Tongue (tissue), 2 donors: Measurements from ENCODE around the genes SLC6A15 and C12orf50.

GRCh38 chr12:79806988-79807409, 116.2 kb upstream of the PAWR start:
- RAMPAGE, long total RNA = no peak

DNA sequence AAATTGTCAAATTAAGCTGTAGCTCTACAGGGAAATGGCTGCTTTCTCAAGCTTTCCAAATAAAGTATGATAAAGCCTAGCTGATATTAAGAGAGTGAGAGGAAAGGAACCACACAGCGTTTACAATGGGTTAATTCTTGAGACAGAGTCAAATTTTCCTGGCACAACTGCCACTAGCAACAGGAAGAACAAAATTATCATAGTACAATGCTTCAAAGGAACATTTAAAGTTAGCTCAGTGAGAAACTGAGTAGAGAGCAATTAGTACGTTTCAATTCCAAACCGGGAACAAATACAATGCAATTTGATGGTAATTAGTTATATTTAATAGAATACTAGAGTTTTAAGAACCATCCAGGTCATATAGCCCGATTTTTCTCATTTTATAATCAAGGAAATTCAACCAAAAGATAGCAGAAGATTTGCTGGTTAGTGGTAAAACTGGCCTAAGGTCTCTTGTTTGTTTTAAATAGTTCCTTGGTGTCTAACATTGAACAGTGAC, 116.0 kb downstream of the PPP1R12A start:
- RAMPAGE, long total RNA = no peak

GRCh38 chr12:79936709-79937217, 1.9 kb upstream of the PPP1R12A start:
- RAMPAGE, long total RNA = no peak

- RAMPAGE, long total RNA = no peak
These were observed 1.1 kb downstream of the MYF6 start for GRCh38 chr12:80708436-80709126.

DNA sequence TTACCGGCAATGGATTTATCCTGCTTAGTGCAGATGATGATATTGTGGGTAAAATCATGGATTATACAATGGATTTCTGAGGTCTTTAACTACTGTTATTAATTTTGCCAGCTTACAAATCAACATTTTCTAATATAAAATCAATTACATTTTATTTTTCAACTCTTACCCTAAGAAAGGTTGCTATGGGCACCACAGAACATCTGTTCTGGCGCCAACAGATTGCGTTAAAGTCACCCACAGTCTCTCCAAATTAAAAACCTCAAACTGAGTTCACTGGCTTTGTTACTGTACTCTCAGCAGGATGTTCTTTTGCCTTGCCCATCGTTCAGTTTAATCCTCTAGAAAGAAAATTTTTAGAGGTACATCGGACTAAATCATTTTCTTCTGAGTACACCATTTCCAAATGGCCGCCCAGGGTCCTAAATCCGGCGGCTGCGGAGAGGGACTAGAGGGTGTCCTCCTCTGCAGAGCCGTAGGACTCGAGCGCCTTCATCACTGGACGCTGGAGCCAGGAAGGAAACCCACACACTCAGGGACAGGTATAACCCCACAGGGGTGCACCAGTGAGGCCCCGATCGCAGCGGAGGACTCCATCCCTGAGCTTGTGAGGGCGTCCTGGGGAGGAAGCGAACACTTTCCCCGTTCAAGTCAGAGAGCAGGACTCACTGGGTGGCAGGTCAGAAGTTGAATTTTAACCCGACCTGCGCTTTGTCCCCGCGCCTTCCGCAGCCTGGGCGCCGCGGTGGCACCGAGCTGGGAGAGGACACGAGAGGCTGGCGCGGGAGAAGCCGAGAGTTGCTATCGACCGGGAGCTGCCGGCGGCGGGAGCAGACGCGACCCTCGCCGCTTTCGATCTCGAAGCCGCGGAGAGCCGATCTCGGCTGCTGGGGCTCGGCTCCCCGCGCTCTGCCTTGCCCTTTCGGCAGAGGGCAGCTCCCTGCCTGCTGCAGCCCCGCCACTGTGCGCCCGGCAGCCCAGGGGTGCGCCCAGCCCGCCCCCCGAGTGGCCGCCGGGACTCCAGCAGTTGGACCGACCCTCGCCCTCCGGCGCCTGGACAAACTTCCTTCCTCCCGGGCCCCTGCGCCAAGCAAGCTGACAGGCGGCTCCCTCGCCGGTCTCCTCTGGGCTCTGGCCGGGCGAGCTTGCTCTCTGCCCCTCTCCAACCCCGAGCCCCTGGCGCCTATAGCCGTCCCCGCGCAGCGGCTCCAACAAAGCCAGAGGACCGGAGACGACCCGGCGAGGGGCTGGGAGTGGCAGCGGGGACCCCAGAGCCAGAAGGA, 1.2 kb downstream of the LIN7A start:
- RAMPAGE, long total RNA = no peak

- RAMPAGE, long total RNA = no peak
These were observed 743 bp downstream of the METTL25 start for GRCh38 chr12:82359051-82359493.

DNA sequence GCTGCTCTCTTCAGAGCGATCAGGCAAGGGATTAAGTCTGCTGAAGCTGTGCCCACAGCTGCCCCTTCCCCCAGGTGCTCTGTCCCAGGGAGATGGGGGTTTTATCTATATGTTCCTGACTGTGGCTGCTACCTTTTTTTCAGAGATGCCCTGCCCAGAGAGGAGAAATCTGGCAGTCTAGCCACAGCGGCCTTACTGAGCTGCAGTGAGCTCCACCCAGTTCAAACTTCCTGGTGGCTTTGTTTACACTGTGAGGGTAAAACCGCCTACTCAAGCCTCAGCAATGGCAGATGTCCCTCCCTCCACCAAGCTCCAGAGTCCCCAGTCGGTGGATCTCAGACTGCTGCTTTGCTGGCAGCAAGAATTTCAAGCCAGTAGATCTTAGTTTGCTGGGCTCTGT, 52.0 kb upstream of the TMTC2 start:
- RAMPAGE, long total RNA = no peak

- RAMPAGE, long total RNA = no peak
These were observed 463.8 kb downstream of the TMTC2 start for GRCh38 chr12:83150531-83150932.

GRCh38 chr12:84912495-84912952, at the start of gene SLC6A15:
Gene SLC6A15, minus strand, starts transcription at chr12:84912799.
- RAMPAGE, long total RNA = no peak

GRCh38 chr12:88029270-88029611, at the start of gene C12orf50:
Gene C12orf50, minus strand, starts transcription at chr12:88029401.
- RAMPAGE, long total RNA = no peak

GRCh38 chr12:88036251-88037159, 1.2 kb downstream of the C12orf29 start:
- RAMPAGE, long total RNA = no peak

DNA sequence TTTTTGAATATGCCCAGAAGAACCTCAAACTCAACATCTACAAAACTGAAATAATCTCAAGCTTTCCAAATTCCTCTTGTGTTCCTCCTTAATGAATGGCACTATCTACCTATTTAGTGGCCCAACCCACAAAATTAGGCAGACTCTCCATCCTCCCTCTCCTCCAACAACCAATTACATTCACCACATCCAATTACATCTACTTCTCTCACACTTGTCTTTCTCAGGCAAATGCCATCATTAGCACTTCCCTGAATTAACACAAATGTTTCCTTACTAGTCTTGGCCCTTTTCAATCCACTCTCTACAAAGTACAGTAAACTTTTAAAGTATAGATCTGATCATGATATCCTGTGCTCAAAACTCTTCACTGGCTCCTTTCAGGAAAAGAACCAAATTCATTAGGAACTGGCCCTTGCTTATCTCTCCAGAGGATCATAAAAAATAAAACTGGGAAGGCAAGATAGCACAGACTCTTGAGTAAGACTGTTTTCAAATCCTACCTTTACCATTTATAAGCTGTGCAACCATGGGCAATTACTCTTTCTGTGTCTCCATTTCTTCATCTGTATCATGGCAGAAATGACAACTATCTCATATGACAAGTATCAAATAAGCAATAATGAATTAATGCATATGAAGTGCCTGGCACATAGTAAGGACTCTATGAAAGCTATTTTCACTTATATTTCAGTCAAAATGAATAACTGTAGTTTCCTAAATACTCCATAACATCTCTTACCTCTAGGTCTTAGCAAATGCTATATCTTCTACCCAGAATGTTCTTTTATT, 7.6 kb downstream of the CEP290 start:
- RAMPAGE, long total RNA = no peak

DNA sequence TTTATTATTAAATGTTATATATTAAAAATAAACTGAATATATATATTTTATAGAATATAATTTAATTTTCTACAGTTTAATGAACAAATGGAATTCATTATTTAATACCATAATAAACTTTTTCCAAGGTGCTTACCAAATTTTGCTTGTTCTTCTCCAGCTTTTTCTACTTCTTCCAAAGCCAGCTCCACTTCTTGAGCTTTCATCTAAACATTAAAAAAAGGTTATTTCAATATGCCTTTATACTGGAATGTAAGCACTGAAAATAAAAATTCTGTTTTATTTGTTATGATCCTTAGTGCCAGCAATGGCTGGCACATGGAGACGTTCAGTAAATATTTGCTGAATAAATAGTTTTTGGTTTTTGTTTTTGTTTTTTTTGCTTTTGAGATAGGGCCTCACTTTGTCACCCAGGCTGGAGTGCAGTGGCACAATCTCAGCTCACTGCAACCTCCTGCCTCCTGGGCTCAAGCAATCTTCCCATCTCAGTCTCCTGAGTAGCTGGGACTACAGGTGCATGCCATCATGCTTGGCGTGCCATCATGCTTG, 2.5 kb downstream of the CEP290 start:
- RAMPAGE, long total RNA = no peak

DNA sequence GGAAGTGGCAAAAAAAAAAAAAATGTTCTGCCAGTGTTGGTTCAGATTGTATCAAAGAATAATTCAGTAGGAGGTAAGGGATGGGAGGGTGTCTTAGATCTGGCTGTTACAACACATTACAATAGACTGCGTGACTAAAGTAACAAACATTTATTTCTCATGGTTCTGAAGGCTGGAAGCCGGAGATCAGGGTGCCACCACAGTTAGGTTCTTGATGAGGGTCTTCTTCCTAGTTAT, 125.7 kb downstream of the KITLG start:
- RAMPAGE, long total RNA = no peak

GRCh38 chr12:88944165-88944709, 364.0 kb upstream of the KITLG start:
- RAMPAGE, long total RNA = no peak

- RAMPAGE, long total RNA = no peak
These were observed 189.6 kb downstream of the DUSP6 start for GRCh38 chr12:89162438-89163291.

- RAMPAGE, long total RNA = no peak
These were observed 71.6 kb downstream of the DUSP6 start for GRCh38 chr12:89280720-89281142.

GRCh38 chr12:89344830-89345430, 7.4 kb downstream of the DUSP6 start:
- RAMPAGE, long total RNA = no peak

GRCh38 chr12:89350493-89351281, 1.6 kb downstream of the DUSP6 start:
- RAMPAGE, long total RNA = no peak

DNA sequence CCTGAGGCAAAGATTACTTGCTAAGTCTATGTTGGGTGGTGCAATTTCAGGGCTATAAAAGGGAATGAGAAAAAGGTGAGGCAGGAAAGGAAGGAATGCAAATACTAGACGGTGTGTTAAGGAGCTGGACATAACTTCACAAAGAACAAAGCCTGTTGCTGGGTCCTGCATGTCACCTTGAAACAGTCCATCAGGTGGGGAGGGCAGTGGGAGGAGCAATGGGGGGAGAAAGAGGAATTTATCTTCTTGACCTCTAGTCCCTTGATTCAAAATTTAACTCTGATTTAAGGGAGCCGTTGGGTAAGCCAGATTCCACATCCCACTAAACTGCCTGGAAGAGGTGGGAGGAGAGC, 16.1 kb upstream of the DUSP6 start:
- RAMPAGE, long total RNA = no peak